Ishikawa (cell line): ENCODE measurements around the genes KPTN, SELENOW and CABP5.

DNA sequence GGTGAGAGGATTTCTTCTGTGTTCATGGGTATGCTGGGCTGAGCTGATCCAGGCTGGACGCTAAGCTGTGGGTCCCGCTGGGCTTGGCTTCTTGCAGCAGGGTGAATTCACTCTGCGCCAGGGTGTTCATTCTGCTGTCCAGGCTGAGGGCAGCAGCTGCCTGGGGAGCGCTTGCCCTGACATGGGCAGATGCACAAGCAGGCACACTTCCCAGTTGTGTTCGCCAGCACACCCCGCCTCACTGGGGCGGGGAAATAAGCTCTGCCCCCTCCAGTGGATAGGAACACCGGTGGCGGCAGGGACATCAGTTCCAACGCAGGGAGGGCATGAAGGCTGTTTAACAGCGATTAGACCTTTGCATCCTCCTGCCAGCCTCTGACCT, 7.3 kb upstream of the INAFM1 start:
- RRBS: no CpG with 5 or more reads among the region's 11 CpGs

DNA sequence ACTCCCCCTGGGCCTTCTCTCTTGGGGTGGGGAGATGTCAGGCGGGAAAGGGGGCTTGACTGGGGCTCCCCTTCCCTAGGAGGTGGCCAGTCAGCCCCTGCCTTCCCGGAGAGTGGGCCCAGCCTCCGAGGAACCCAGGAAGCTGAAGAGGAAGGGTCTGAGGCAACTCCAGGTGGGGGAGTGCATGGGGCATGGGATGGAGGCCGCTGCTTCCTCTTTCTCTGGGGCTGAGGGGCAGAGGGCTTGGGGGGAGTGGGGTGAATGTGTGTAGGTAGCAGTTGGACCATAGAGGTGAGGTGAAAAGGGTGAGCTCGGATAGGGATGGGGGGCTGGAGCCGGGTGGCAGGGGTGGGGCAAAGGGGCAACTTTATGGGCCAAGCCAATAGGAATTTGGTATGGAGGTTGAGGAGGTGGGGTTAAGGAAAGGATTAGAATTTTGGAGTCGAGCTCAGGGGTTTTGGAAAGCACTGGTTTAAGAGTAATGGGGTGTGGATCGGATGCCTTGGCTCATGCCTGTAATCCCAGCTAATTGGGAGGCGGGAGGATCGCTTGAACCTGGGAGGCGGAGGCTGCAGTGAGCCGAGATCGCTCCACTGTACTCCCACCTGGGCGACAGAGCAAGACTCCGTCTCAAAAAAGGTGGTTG, 2.6 kb upstream of the INAFM1 start:
- RRBS: no CpG with 5 or more reads among the region's 15 CpGs

DNA sequence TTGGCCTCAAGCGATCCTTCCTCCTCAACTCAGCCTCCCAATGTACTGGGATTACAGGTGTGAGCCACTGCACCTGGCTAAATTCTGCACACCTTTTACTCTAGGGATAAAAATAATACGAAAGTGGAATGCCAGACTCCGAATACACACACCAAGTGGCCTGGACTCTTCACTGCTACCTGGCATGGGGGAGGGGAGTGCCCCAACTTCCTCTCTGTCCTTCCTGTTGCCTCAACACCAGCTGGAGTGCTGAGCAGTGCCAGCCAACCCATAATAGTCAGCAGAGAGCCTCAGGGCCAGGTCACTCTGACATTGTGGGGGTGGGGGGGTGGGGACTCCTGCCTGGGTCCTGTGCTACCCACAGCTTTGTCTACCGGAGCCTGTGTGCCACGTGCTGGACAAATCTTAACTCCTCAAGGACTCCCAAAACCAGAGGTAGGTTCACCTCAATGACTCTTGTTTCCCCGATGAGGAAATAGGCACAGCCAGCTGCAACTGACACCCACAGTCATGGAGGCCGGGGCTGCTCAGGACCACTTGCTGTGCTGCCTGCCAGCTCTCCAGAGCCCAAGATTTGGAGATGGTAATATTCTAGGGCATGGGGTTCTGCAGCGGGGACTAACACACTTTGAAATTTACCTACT, 4.9 kb downstream of the C5AR2 start:
- RRBS: no CpG with 5 or more reads among the region's 8 CpGs

DNA sequence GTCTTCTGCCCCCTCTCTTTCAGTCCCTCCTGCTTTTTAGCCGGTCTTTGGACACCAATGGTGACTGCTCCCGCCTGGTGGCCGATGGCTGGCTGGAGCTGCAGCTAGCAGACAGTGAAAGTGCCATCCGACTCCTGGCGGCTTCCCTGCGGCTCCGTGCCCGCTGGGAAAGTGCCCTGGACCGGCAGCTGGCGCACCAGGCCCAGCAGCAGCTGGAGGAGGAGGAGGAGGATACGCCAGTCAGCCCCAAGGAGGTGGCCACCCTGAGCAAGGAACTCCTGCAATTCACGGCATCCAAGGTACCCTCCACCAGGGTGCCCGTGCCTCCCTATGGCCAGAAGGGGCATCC, 30.5 kb downstream of the DHX34 start:
- RRBS: 78% methylated on average over 1 of the region's 13 CpGs

DNA sequence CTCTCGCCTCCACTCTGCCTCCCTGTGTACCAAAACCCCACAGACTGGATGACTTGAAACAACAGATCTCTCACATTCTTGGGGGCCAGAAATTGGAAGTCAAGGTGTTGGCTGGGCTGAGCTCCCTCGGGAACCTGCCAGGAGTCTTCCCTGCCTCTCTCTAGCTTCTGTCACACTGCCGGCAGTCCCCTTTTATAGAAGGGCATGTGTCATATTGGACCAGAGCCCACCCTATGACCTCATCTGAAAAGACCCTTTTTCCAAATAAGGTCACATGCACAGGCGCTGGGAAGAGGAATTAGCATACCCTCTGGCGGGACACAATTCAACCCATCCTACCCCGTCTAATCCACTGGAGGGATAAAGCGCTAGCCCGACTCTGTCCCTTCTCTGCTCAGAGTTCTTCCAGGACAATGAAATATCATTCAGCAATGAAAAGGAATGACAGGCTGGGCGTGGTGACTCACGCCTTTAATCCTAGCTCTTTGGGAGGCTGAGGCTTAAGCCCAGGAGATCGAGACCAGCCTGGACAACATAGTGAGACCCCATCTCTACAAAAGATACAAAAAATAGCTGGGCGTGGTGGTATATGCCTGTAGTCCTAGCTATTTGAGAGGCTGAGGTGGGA, 28.7 kb downstream of the MEIS3 start:
- RRBS: no CpG with 5 or more reads among the region's 12 CpGs

DNA sequence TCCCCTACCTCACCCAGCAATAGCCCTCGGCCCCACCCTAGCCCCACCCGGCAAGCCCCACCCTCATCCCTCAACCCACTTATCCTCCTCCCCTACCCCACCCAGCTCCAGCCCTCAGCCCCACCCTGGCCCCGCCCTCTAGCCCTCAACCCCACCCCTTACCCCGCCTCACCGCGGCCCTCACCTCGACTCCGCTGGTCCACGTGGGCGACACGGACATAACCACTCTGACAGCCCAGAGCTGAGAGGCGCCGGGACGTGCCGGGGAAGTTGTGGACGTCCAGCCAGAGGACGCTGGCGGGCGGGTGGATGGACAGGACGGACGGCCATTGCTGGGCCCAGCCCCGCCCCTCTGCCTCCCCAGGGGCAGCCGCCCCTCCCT, 3.9 kb downstream of the KPTN start:
- RRBS: no CpG with 5 or more reads among the region's 23 CpGs

GRCh38 chr19:47483446-47484562, at the start of gene KPTN:
KPTN (minus strand) TSS chr19:47484219.
- RRBS: 6% methylated on average over 21 of the region's 63 CpGs

DNA sequence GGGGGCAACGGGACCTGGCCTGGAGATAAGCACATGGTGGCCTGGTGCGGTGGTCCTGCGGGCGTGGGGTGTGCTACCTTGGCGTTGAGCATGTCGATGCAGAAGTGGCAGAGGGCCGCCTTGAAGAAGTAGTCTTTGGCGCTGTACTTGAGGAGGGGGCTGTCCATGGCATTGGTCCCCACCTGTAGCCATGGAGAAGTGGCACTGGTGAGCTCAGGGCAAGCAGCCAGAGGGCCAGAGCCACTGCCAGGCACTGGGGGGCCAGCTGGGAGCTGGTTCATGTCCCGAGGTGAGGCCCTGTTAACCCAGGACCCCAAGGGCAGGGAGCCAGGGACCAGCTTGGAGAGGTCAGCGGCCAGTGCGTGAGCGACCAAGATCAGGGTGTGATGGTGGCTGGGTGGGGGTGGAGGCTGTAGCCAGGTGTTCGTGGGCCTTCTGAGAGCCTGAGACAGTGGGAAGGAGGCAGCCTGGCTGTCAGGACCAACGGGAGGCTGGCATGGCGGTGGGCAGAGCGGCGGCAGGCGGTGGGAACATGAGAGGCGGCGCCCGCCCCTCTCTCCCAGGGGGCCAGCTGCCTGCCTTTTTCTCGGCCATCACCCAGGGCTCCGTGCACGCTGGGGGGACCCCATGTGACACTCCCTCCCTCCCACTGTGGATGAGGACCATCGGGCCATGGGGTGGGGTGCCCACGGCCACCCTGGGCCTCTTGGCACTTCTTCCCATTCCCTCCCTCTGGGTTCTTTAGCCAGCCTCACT, 8.1 kb upstream of the KPTN start:
- RRBS: no CpG with 5 or more reads among the region's 26 CpGs

GRCh38 chr19:47500971-47501883, 13.6 kb downstream of the NAPA start:
- RRBS: no CpG with 5 or more reads among the region's 12 CpGs

- RRBS: no CpG with 5 or more reads among the region's 22 CpGs
Measured at GRCh38 chr19:47598389-47599389, 10.2 kb upstream of the BICRA start.

GRCh38 chr19:47609328-47609957, 509 bp downstream of the BICRA start:
- RRBS: 2% methylated on average over 34 of the region's 53 CpGs

GRCh38 chr19:47610014-47610928, 1.3 kb downstream of the BICRA start:
- RRBS: 7% methylated on average over 23 of the region's 43 CpGs

DNA sequence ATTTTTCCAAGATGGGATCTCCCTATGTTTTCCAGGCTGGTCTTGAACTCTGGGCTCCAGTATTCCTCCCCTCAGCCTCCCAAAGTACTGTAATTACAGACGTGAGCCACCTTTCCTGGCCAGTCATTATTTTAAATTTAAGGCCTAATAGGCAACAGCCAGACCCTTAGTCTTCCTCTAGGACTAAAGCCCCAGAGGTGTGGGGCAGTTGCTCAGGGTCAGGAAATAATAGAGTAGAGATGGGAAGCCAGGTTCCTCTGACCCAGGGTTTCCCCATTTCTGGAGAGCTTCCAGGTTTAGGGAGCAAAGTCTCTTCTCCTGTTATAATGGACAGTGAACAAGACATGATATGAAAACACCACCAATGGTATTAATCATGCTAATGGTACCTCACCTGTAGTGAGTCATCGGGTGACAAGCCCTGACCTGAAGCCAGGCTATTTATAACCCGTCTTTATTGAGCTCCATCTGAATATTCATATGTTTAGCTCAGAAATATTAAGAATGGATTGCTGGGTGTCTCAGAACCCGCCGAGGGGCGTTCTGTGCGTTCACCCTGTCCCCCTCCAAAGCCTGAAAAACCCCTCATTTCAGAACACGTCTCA, 24.6 kb downstream of the BICRA start:
- RRBS: no CpG with 5 or more reads among the region's 8 CpGs

DNA sequence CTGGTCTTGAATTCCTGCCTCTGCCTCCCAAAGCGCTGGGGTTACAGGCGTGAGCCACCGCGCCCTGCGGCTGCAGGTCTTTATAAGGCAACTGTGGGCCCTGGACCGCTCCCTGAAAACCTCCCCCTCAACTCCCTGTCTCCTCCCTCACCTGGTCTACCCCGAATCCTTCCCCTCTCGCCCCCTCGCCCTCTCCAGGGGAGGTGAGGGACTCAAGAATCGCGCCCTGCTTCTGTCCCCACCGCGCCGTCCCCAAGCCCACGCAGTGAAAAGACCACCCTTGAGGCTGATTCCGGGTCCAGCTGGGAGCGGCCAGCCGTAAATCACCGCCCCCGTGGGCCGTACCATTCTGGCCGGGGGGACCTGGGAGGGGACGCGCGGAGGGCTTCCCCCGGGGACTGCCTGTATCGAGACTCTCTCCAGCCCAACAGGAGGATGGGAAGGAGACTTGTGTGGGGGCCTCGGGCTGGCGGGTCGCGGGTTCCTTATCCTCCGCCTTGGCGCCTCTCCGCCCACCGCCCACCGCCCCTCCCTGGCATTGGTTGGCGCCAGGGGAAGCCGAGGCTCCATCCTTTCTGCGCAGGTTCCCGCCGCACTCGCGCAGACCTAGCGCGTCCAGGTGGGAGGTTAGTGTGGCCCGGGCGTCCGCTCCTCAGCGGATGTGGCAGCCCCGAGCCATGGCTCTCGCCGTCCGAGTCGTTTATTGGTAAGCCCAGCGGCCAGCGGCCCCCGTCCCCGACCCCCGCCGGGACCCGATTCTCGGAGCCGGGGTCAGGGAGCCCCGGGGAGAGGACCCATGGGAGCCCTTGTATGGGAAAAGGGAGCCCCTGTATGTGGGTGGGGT, at the start of gene SELENOW:
SELENOW (plus strand) TSS at position 595 of the 844 bp plus-strand sequence.
- RRBS: 2% methylated on average over 22 of the region's 64 CpGs

- RRBS: no CpG with 5 or more reads among the region's 9 CpGs
Measured at GRCh38 chr19:47865188-47865670, 6.2 kb downstream of the TPRX2 start.

- RRBS: no CpG with 5 or more reads among the region's 4 CpGs
Measured at GRCh38 chr19:48044011-48044210, at the start of gene CABP5. CABP5 (minus strand) TSS chr19:48044079.

DNA sequence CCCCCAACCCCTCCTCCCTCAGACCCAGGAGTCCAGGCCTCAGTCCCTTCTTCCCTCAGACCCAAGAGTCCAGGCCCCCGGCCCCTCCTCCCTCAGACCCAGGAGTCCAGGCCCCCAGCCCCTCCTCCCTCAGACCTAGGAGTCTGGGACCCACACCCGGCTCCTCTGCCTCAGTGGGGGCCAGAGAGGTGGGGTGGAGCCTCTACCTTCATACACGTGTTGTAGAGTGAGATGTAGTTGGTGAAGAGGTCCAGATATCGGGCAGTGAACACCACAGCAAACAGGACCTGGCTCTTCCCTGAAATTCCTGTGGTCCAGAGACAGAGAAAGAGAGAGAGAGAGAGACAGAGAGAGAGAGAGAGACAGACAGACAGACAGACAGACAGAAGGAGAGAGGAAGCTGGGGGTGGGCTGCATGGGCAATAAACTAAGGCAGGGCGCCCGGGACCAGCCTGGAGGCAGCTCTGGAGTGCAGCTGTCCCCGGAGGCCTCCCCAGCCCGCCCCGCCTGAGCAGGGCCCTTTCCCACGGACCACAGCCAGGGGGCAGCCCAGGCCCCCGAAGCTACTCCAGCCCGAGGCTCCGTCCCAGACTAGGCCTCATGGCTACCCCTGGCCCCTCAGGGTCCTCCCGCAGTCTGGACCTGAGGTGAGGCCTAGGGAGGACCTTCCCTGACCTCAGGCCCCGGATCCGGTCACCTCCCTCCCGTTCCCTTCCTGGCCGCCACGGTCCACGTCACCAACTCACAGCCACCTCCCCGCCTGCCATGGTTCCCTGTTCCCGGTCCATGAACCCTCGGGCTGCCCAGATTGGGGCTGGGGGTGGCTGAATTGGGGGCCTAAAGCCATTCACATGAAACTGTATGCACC, 899 bp downstream of the KDELR1 start:
- RRBS: 6% methylated on average over 6 of the region's 23 CpGs

DNA sequence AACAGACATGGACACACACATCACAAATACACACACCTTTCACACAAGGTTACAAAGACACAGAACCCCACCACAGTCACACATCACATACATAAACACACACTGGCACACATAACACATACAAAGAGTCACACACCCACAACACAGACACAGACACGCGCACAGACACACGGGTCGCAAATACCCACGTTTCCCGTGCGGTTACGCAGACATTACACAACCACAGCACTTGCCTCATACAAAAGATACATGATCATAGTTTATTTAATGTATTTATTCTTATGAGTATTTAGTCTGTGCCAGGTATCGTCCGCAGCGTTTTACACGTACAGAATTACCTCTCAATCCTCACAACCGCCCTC, 1.3 kb upstream of the LMTK3 start:
- RRBS: no CpG with 5 or more reads among the region's 13 CpGs